Omental fat pad (tissue), 4 donors: Measurements from ENCODE around the genes IMPDH1 and METTL2B.

DNA sequence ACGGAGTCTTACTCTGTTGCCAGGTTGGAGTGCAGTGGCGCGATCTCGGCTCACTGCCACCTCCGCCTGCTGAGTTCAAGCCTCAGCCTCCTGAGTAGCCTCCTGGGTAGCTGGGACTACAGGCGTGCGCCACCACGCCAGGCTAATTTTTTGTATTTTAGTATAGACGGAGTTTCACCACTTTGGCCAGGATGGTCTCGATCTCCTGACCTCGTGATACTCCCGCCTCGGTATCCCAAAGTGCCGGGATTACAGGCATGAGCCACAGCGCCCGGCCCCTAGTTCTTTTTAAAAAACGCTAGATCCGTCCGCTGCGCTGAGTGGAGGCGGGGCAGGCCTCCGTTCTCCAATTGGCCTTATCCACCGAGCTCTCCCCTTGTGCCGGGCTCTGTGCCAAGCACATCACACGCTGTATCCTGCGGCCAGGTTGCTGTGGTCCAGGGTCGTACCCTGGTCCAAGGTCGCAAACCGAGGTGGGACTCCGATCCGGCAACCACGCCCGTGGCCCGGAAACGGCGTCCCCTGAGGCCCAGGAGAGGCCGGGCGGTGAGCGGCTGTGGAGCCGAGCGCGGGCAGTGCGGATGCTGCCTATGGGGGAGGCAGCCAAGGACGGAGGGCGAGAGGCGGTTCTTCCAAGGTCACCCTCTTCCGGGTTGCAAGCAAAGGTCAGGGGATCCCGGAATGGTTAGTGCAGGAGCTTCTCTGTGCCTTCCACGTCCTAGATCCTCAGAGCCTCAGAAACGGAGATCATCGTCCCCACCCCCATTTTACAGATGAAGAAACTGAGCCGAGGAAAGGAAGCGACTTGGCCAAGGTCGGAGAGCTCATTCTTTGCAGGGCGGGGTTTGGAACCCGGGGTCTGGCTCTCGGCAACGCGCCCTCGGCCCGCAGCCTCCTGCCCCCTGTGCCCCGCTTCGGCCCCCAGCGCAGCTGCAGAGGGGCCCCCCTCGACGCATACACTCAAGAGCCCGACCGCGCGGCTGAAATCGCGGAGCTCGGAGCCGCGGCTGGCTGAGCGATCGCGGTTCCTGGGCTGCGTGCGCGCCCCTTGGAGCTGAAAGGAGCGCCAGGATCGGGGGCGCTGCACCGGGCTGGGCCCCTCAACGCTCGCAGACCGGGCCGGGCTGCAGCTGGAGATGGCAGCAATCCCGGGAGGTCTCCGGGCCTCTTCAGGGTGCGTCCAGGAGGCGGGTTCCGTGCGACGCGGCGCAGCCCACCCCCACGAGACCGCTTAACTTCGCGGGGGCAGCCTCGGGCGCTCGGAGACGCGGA, 72.4 kb upstream of the LRRC4 start:
- PRO-cap, result no peak
- RAMPAGE, long total RNA, 4 experiments, result no peak in any of the 4 experiments

DNA sequence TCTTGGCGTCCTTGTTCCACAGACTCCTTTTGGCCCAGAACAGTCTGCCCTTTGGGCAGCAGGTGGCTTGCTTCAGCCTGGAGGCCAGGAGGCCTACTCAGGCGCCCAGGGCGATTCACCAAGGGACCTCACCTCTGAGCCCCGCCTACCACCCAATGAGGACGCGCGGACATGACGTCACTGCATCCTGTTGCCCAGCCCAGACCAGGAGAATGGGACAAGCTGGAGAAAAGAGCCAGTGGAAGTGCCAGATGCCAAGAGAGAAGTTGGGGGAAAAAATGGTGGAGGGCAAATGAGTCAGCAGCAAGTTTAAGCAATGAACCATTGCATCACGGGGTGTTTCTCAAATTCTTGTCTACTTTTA, 24.1 kb upstream of the LEP start:
- PRO-cap, result no peak
- RAMPAGE, long total RNA, 4 experiments, result no peak in any of the 4 experiments

GRCh38 chr7:128409354-128410177, at the start of gene IMPDH1:
TSS of gene IMPDH1 (minus strand) at chr7:128409982.
- PRO-cap, result bidirectional peak, plus-strand start at chr7:128409783, minus-strand start at chr7:128409540; unidirectional peak, minus-strand start at chr7:128409963
- RAMPAGE, long total RNA, 4 experiments, result start-site peak on the plus strand in 1 of 4 experiments, at chr7:128410072-128410132 at its widest, 7 reads per replicate

DNA sequence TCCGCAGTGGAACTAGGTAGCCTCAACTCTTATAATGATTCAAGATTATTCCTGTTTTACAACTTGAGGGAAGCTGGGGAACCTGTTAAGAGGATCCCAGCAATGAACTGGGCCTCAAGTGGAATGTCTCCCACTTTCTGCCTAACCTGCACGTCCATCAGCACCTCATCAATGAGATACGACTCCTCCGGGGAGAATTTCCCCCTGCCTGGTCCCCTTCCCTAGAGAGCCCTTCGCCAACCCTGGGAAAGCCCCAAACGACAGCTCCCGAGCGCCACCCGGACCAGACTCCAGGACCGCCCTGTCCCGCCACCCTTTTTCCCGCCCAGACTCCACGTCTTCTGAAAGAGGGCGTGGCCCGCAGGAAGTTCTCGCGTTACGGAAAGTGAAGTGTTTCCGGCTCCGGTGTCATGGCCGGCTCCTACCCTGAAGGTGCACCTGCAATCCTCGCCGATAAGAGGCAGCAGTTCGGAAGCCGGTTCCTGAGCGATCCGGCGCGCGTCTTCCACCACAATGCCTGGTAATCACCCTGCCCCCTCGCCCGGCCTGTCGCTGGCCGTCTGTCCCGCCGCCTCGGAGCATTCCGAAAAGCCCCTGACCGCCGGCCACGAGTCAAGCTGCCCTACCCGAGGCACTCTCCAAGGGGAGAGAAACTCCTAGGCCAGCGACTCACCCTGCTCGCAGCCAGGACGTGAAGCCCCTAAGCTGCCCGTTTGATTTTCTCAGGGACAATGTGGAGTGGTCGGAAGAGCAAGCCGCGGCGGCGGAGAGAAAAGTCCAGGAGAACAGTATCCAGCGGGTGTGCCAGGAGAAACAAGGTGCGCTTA, at the start of gene METTL2B:
METTL2B (plus strand) TSS at position 393 of the 827 bp plus-strand sequence.
- PRO-cap, result no peak
- RAMPAGE, long total RNA, 4 experiments, result start-site peak on the plus strand in 4 of 4 experiments, centred at positions 410 to 427 of the sequence, 64 to 606 reads per replicate

- PRO-cap, result no peak
- RAMPAGE, long total RNA, 4 experiments, result no peak in any of the 4 experiments
Observed at GRCh38 chr7:128594027-128594609, 78.0 kb upstream of the GARIN1A start.

- PRO-cap, result no peak
- RAMPAGE, long total RNA, 4 experiments, result no peak in any of the 4 experiments
Observed at GRCh38 chr7:128755747-128756833, 16.9 kb downstream of the CALU start.

DNA sequence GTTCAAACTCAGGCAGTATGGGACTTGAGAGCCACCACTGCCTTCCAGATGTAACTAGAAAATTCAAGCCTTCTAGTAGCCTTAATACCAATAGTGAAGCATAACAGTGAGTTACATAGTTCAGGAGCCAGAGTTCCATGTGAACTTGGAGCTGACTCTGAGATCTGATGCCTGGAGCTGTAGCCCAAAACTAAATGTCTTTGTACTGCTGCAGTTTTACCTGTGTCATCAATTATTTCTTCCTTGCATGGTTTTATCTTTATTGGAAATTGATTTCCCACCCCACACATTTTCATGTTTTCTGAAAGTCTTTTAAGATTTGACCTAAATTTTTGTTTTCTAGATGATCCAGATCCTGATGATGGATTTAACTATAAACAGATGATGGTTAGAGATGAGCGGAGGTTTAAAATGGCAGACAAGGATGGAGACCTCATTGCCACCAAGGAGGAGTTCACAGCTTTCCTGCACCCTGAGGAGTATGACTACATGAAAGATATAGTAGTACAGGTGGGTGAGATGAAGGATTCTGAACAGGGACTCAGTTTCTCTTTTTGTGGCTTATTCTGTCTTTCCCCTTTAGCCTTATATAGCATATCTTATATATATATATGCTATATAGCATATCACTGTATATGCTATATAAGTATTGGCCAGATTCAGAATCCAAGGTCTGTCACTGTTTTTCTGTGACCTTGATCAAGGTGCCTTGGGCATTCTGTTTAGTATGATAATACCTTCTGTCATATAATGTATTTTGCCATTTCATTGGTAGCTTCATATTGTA, 16.9 kb downstream of the OPN1SW start:
- PRO-cap, result no peak
- RAMPAGE, long total RNA, 4 experiments, result no peak in any of the 4 experiments

DNA sequence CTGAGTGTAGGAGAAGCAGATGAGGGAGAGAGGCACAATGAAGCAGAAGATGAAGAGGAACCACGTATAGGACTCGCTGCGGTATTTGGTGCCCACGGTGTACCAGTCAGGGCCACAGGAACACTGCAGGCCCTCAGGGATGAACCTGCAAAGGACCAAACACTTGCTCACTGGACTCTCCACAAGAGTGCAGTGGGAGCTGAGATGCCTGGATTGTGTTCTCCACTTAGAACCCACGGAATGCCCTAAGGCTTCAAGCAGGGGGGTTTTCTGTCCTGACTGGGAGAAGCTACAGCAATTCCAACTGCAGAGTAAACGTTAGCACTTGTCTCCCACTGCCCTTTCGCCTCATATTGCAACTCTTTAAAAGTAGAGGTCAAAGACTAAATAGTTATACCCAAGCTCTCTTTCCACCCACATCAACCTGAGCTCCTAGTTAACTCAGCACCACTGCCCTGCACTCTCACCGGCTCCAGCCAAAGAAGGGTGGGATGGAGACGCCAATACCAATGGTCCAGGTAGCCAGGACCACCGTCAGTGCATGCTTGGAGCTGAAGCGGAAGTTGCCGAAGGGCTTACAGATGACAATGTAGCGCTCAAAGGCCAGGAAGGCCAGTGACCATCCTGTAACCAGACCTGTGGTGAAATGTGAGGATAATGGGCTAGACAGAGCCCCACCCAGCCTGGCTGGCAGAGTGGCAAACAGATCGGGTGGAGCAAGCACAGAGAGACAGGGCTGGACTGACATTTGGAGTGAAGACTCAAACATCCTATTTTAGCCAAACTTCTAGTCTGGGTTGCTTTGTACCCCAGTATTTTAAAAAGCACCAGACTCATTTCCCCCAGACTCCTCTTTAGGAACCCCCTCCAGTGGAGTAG, 836 bp downstream of the OPN1SW start:
- PRO-cap, result no peak
- RAMPAGE, long total RNA, 4 experiments, result no peak in any of the 4 experiments

DNA sequence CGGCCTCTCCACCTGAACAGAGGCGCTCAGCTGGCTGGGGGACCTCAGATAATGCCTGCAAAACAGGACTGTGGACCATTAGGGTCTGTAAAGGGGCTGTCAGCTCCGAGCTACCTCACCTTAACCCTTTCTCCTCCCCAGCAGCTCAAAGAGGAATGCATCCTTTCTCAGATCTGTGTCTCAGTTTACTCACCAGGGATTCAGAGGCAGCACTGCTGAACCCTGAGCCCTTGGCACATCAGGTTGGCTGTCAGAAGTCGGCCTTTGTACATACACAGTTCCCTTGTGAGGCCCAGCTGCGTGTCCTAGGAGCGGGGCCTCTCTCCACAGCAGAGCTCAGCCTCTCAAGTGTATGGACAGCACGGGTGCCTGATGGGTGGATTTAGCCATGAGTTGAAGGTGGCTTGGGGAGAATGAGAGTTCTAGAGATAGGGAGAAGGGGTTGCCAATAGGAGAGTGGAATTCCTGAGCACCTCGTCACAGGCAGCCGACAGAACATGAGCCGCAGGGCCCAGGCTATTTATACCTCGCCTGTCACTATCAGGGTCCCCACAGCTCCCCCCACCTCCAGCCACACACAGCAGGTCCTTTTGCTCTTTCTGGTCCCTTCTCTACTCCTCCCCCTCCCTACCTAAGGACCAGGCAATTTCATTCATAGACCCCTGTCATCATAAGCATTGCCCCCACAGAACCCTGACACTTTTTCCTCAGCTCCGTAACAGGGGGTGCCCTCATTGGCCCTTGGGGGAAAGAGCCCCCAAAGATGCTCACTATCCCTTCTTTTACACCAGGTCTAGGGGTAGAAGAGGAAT, 2.1 kb upstream of the FLNC start:
- PRO-cap, result no peak
- RAMPAGE, long total RNA, 4 experiments, result no peak in any of the 4 experiments

GRCh38 chr7:128833002-128833634, 2.9 kb downstream of the FLNC start:
- PRO-cap, result no peak
- RAMPAGE, long total RNA, 4 experiments, result no peak in any of the 4 experiments

- PRO-cap, result no peak
- RAMPAGE, long total RNA, 4 experiments, result no peak in any of the 4 experiments
Observed at GRCh38 chr7:128867738-128868184, 1.6 kb downstream of the ATP6V1FNB start.

- PRO-cap, result no peak
- RAMPAGE, long total RNA, 4 experiments, result no peak in any of the 4 experiments
Observed at GRCh38 chr7:128868890-128869853, 3.0 kb downstream of the ATP6V1FNB start.

DNA sequence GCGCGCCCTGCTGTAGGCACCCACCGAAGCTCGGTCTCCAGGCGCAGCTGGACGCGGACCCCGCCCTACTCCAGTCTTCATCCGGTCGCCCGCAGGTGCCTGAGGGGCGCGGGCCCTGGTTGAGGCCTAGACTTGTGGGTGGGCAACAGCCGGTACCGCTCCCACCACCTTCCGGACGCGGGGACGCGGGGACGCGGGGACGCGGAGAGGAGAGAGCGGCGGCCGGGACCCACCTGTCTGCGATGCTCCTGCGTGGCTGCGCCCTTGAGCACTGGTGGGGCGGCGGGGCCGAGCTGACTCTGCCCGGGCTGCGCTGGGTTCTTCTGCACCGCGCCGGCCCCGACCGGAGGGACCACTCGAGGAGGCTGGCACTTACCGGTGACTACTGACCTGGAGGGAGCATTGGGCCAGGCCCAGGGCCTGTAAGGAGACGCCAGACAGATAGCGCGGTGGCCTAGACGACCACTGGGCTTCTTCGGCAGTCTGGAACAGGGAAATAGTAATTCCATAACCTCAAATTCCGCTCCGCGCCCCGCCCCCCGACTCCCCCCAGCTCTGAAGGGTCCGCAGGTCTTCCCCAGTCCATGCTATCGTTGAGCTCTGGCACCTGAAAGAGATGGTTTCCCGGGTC, 5.7 kb upstream of the KCP start:
- PRO-cap, result no peak
- RAMPAGE, long total RNA, 4 experiments, result no peak in any of the 4 experiments

DNA sequence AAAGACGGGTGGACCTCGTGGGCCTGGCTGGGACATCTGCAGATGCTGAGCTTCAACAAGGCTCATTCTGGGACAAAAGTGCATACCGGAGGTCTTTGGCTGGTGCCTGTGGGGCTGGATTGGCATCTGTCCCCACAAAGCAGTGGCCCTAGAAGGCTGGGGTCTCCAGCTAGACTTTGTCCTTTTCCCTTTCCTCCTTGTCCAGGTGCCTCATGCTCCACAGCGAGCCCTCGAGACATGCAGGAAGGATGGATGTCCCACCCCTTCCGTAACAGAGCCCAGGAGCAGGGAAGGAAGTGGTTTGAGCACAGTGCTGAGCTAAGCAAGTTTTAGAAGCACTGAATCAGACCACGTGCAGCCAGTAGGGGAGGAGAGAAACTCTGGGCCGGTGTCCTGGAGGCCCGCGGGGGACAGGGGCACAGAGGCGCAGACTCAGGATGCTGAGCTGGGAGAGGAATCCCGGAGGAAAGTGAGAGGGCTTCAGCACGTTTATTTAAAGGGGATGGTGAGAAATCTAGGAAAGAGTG, 4.6 kb upstream of the IRF5 start:
- PRO-cap, result no peak
- RAMPAGE, long total RNA, 4 experiments, result no peak in any of the 4 experiments

- PRO-cap, result no peak
- RAMPAGE, long total RNA, 4 experiments, result no peak in any of the 4 experiments
Observed at GRCh38 chr7:129110584-129111223, 33.8 kb upstream of the TSPAN33 start.

DNA sequence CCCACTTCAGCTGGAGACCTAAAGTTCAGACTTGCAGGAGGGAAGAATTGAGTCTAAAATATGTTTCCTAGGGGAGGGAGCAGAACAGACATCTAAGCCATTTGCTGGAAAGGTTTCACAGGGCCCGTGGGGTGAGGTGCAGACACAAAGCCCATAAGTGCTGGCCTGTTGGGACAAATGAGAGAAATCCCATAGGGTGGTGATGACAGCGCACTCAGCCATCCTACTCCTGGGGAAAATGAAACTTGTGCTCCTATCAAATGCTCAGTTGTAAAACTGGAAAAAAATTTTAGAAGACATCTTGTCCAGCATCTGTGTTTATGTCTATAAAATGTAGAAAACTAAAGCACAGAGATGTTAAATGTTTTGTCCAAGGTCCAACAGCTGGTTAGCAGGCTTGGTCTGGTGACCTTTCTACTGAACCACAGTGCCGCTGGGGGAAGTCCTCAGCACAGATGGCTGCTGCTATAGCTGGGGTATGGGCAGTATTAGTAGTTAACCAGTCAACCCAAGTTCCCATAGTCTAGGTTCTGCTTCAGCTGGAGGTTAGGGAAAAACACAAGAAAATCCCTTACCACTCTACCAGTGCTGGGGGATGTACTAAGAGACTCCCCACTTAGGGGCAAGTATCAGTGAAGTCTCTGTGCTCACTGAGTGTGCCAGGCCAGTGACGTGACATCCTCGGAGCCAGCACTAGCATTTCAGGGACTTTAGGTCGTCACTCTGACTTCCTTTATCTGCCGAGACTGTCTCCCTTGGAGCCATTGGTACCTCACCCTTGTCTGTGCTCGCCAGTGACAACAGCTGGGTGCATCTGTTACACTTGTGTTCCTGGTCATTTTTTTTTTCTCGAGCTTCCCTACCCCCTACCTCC, 1.8 kb downstream of the TSPAN33 start:
- PRO-cap, result no peak
- RAMPAGE, long total RNA, 4 experiments, result no peak in any of the 4 experiments

DNA sequence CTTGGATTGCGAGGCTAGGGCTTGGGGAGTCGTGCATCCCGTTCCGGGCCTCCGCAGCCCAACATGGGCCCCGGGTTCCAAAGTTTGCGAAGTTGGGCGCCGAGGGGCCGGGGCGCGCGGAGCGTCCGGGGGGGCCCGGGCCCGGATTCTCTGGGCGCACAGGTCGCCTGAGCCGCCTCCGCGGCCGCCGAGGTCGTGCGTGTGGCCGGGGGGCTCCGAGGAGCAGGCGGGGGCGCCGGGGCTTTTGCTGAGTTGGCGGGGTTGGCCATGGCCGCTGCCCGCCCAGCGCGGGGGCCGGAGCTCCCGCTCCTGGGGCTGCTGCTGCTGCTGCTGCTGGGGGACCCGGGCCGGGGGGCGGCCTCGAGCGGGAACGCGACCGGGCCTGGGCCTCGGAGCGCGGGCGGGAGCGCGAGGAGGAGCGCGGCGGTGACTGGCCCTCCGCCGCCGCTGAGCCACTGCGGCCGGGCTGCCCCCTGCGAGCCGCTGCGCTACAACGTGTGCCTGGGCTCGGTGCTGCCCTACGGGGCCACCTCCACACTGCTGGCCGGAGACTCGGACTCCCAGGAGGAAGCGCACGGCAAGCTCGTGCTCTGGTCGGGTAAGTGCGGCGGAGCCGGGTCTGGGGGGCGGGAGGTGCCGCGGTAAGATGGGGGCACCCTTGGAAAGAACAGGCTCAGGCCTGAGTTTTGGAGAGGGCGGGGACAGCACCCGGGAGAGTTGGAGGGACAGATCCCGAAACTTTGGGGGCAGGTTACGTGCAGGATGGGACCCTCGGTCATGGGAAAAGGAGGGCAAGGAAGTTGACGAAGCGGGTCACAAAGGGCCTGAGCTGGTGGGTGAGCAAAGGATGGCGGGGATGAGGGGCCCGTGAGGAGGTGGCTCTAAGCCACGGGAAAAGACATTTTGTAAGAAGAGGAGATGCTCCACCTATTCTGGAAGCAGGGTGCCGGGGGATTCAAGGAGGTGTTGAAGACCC, 740 bp downstream of the SMO start:
- PRO-cap, result no peak
- RAMPAGE, long total RNA, 4 experiments, result no peak in any of the 4 experiments

DNA sequence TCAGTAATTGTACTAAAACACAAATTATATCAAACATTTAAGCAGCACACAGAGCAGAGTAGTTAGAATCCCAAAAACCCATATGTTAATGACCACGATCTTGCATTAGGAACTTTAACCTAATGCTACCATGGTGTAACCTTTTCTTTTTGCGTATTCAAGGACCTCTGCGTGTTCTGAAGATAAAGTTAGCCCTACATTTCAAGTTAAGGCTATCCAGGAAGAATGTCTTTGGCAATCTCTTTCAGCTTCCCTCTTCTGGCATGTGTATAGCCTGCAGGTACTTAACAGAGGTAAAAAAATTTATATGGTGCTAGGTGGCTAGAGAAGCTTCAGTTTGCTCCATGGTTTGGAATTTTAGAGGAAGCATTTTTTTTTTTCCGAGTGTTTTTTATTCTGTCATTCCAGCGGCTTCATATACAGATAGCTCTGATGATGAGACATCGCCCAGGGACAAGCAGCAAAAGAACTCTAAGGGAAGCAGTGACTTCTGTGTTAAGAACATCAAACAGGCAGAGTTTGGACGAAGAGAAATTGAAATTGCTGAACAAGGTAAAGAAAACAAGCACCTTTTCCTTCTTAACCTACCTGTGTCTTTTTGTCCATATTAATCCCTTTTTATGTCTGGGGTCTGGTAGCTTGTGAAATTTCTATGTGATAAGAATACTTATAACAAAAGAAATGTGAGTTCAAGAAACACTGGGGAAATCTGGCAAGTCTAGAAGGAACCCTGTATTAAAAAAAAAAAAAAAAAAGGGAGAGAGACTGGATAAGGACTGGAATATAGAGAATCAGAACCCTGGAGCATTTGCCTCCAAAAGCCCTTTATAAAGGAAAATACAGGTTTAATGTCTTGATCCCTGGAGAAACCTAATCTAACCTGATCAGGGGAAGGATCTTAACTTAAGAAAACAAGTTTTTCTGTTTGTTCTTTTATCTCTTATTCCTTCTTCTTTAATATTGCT, 45.3 kb upstream of the STRIP2 start:
- PRO-cap, result no peak
- RAMPAGE, long total RNA, 4 experiments, result no peak in any of the 4 experiments

GRCh38 chr7:129443580-129444173, 9.4 kb downstream of the STRIP2 start:
- PRO-cap, result no peak
- RAMPAGE, long total RNA, 4 experiments, result no peak in any of the 4 experiments

DNA sequence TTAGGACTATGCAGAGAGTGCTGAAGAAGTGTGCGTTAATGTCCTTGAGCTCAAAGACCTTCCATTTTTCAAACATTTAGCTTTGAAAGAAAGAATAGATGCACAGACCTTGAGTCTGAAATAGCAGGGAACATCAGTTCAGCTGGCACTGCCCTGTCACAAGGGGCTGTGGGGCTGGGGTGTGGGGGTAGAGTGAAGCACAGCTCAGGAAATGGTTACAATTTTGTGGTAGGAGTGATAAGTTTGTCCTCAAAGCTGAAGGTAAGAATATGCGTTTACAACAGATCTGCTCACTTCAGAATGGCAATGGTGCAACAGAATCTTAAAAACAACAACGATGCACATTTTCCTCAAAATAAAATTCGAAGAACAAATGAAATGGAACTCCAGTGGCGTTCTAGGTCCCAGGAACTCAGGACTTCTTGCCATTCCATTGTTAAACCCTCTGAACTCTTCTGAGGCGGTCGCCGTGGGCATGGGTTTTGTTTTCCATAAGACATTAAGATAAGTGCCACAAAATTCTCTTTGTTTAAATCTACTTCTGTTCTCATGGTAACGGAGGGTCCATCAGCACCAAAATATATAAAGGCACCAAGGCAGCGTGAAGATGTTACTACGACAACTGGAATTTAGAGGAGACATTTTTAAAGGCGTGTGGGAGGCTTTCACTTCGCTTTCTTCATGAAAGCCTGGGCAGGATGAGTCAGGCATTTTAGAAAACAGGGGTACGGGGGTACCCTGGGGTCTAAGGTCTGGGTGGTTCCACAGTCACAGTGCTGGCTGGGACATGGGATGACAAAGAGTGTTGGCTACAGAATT, 33.8 kb downstream of the SMKR1 start:
- PRO-cap, result no peak
- RAMPAGE, long total RNA, 4 experiments, result no peak in any of the 4 experiments